ENCODE data around the gene DMXL1.

- PRO-cap: bidirectional peak, plus-strand start at chr5:115545014, minus-strand start at chr5:115544742
- RRBS: no CpG with 5 or more reads among the region's 19 CpGs
Measured at GRCh38 chr5:115544940-115545198, 294 bp upstream of the FEM1C start.

DNA sequence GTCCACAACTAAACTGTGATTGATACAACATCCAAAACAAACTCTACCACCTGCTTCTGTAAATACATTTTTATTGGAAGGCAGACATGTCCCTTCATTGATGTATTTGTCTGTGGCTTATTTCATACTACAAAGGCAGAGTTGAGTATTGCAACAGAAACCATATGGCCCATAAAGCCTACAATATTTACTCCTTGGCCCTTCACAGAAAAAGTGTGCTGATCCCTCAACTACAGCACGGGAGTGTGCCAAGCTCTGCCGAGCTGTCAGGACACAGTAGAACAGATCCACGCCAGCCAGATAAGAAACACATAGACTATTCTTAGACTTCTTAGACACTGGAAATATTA, 13.3 kb downstream of the TICAM2 start:
- PRO-cap: no peak
- RRBS: no CpG with 5 or more reads among the region's 3 CpGs

- PRO-cap: no peak
- RRBS: no CpG with 5 or more reads among the region's 1 CpG
Measured at GRCh38 chr5:115599554-115600010, 2.7 kb downstream of the TICAM2 start.

DNA sequence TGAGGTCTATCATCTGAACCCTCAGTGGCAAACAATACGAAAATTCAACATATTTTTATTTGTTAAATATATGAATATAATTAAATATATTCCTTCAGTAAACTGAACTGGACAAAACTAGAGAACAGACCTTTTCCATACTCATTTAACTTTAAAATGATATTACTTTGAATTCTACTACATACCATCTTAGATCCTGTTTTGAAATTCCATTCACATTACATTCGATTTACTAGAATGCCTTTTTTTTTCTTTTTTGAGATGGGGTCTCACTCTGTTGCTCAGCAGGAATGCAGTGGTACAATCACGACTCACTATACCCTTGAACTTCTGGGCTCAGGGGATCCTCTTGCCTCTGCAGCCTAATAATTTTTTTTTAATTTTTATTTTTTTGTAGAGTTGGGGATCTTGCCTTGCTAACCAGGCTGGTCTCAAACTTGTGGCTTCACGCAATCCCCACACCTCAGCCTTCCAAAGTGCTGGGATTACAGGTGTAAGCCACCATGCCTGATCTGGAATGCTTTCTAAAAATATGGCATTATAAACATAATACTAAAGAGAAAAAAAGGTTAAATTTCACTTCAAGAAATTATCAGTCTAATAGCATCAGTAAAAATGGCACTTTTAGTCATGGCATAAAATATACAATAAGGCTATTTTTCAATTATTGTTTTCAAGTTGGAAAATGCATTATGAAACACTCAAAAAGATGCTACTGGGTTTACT, 10.9 kb downstream of the ATG12 start:
- PRO-cap: no peak
- RRBS: no CpG with 5 or more reads among the region's 4 CpGs

DNA sequence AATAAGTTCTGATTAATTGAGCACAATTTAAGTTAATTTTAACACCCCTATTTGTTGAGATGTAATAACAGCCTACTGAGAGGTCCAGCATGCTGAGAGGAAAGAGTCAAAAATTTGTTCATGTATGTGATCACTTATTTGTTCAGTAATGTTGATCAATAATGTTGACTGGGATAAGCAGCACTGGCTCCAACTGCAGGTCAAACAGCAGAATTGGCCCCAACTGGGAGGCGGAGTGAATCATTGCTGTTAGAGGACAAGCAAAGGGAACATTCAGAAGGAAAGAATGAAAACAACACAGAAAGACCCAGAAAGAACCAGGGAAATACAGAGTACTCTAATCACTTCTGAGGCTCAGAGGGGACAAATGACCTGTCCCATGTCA, 221.1 kb downstream of the COMMD10 start:
- PRO-cap: no peak
- RRBS: no CpG with 5 or more reads among the region's 1 CpG

GRCh38 chr5:116455155-116455354, 119.6 kb downstream of the SEMA6A start:
- PRO-cap: no peak
- RRBS: no CpG with 5 or more reads among the region's 2 CpGs

DNA sequence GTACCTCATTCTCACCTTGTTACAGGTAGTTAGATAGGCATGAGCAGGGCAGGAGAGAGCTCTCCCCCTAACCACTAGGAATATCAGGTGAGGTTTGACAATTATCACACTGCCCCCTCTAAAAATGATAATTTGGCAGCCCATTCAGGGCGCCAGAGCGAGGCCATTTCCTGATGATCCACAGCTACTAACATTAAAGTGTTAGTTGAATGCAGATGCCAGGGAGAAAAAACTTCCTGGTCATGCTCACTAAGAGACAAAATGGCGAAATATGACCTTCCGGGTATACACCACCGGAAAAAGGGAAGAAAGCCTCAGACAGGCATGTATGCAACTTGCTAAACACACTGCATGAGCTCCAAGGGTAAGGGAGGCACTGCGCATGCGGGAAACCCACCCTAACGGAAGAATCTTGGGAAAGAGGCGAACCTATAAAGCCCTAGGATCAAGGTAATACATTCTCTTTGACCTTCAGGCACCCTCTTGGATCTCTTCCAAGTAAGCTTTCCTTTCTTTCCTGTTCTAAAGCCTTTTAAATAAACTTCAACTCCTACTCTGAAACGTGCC, 65.1 kb downstream of the DTWD2 start:
- PRO-cap: no peak
- RRBS: no CpG with 5 or more reads among the region's 10 CpGs

DNA sequence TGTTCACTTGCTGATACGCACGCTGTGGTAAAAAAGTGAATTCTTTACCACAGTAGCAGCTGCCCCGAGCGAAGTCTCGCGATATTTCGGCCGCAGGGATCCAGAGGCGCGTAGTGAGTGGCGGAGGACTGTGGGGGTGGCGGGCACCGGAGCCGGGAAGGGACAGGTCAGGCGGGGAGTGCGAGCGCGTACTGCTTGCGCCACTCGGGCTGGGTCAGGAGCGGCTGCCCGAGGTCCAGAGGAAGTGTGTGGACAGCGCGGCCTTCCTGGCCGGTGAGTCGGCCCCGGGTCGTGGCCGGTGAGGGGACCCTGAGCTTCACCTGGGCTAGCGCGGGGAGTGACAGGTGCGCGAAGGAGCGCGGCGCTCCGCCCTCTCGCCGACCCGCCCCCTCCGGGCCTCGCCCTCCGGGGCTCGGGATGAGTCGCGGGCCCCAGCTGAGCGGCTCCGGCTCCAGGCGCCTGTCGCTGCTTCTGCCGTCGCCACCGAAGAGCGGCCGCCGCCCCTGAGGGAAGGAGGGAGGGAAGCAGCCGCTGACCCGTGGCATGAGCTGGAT, at the start of gene DMXL1:
Gene DMXL1, plus strand, starts transcription at position 103 of the 554 bp plus-strand sequence.
- PRO-cap: bidirectional peak, plus-strand start at position 203 of the sequence, minus-strand start outside the sequence
- RRBS: under 1% methylated on average over 15 of the region's 58 CpGs

- PRO-cap: no peak
- RRBS: no CpG with 5 or more reads among the region's 6 CpGs
Measured at GRCh38 chr5:119117170-119118020, 46.5 kb downstream of the DMXL1 start.

DNA sequence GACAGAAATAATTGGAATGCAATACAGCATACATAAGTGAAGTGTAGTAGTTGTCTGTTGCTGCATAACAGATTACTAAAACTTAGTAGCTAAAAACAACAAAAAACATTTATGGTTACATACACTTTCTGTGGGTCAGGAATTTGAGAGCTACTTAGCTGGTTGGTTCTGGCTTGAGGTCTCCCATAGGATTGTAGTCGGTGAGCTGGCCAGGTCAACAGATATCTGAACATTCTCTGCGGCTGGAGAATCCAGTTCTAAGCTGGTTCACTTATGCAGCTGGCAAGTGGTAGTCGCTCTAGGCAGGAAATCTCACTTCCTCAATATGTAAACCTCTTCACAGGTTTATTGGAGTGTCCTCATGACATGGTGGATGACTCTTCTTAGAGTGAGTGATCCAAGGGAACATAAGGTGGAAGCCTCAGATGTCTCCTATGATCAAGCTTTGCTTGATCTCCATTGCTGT, 65.7 kb upstream of the TNFAIP8 start:
- PRO-cap: no peak
- RRBS: no CpG with 5 or more reads among the region's 3 CpGs

DNA sequence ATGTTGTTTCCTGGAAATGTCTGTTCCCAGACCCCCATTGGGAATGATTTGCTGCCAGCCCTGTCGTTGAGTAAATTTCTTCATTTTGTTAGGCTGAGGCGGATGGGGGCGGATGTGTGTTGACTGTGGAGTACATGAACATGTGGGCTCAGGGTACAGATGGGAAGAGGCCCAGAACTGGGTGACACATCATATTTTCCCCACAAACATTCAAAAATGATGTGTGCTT, 28.8 kb upstream of the TNFAIP8 start:
- PRO-cap: no peak
- RRBS: no CpG with 5 or more reads among the region's 3 CpGs

GRCh38 chr5:122113142-122113657, 16.1 kb upstream of the ZNF474 start:
- PRO-cap: no peak
- RRBS: no CpG with 5 or more reads among the region's 5 CpGs

DNA sequence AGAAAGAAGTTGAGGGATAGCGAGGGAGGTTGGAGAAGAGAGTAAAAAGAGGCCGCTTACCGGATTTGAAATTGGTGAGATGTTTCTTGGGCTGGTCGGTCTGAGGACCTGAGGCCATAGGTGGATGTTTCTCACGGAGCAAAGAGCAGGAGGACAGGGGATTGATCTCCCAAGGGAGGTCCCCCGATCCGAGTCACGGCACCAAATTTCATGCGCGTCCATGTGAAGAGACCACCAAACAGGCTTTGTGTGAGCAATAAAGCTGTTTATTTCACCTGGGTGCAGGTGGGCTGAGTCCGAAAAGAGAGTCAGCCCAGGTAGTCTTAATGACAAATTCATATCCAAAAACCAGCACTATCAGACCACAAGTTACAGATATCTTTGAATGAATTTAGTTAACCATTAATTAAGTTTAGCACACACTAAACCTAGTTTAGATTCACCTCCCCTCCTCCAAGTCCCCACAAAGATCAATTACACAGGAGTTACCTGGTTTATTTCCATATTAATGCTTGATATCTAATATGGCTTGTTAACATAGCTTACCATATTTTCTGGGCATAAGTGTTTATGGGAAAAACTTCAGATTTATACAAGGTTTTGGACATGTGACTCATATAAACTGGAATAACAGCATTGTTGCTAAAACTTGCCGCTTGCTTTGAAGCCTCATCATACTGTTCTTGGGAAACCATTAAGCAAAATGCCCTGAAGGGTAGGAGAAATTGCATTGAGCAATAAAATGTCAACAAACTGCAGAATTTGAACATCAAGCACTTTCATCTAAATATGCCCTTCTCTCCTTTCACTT, 166.7 kb downstream of the SNCAIP start:
- PRO-cap: no peak
- RRBS: no CpG with 5 or more reads among the region's 12 CpGs

- PRO-cap: no peak
- RRBS: no CpG with 5 or more reads among the region's 9 CpGs
Measured at GRCh38 chr5:122500670-122501285, 188.7 kb downstream of the SNCAIP start.

- PRO-cap: bidirectional peak, plus-strand start at chr5:122751753, minus-strand start at chr5:122751405
- RRBS: no CpG with 5 or more reads among the region's 7 CpGs
Measured at GRCh38 chr5:122751140-122751937, 23.5 kb upstream of the SNX2 start.

GRCh38 chr5:123098671-123099910, 10.1 kb downstream of the PRDM6 start:
- PRO-cap: bidirectional peak, plus-strand start at chr5:123099227, minus-strand start at chr5:123099080; bidirectional peak, plus-strand start at chr5:123099709, minus-strand start at chr5:123099646
- RRBS: 40% methylated on average over 15 of the region's 84 CpGs

DNA sequence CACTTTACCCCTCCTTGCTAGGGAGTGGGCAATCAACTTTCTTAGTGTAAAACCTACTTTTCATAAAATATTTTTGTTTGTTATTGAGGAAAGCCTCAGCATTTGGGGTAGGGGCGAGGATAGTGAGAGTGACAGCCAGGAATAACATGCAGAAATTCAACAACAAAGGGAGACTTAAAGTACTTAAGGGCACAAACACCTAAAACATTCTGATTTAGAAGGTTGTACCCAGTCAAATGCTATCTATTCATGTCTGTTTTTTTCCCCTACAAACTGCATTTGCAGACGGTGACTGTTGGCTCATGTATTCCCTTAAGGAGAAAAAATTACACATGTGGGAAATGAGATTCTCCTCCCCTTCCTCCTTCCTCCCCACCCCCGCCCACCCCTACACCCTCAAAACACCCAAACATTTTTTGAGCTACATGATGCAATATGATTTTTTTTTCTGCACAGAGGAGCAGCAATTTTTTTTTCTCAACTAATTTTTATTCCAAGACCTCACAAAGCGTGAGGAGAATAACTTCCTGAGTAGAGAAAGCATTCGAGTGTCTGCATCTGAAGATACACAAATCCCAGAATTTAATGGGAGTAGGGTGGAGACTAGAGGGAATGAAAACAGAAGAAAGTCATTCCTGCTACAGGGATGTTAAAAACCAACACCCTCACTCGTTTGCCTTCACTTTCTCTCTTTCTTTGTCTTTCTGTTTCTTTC, 118.0 kb downstream of the PRDM6 start:
- PRO-cap: no peak
- RRBS: no CpG with 5 or more reads among the region's 6 CpGs

DNA sequence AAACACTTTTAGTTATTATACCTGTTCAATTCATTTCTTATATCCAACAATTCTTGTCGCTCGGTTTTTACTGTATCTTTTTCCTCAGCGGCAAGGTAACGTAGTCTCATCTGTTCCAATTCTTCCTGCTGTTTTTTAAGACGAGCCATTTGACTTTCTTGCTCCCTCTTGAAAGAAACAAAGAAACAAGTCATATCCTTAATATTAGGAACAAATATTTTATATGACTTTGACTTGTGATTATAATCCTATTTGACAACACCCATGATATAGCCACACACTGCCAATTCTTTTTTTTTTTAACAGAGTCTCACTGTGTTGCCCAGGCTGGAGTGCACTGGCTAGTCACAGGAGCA, 73.3 kb downstream of the CEP120 start:
- PRO-cap: no peak
- RRBS: no CpG with 5 or more reads among the region's 5 CpGs

DNA sequence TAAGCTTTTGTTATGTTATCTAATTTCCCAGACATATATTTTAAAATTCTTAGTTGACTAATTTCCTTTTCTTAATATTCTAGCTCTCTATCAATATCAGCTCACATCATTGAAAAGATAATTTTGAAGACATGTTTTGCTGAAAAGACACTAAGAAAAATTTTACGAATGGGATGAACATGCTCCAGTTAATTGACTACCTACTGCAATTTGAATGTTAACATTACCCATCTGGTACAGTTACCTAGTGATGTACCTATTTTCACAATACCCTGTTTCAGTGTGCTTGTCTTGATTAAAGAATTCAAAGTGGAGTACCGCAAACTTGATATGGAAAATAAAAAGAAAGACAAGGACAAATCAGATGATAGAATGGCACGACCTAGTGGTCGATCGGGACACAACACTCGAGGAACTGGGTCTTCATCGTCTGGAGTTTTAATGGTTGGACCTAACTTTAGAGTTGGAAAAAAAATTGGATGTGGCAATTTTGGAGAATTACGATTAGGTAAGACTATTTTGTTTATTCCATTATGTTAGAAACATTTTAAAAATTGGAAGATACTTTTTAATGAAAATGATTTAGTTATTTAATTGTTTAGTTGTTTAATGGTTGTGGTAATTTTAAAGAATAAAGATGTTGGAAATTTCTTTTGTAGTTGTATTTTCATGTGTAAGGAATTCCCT, 33.5 kb downstream of the CSNK1G3 start:
- PRO-cap: no peak
- RRBS: no CpG with 5 or more reads among the region's 8 CpGs

- PRO-cap: no peak
- RRBS: no CpG with 5 or more reads among the region's 3 CpGs
Measured at GRCh38 chr5:123866950-123867182, 354.9 kb downstream of the CSNK1G3 start.